Liver (tissue), 9 donors: Measurements from ENCODE around the genes OTOP3, CDR2L, SUMO2 and TMEM94.

DNA sequence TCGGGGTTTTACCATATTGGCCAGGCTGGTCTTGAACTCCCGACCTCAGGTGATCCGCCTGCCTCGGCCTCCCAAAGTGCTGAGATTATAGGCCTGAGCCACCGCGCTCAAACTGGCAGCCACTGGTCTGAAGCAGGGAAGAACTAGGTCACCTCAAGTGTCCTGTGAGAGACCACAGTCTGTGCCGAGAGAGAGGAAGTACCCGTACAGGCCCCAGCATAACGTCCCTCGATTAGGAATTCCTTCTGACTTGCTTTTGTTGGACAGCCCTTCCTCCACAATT lies 13.7 kb upstream of the CD300E start:
- PRO-cap, 5 experiments: no peak in any of the 5 experiments
- RAMPAGE, long total RNA, 2 experiments: no peak in any of the 2 experiments
- RRBS: no CpG with 5 or more reads among the region's 10 CpGs

- PRO-cap, 5 experiments: no peak in any of the 5 experiments
- RAMPAGE, long total RNA, 2 experiments: no peak in any of the 2 experiments
- RRBS: no CpG with 5 or more reads among the region's 26 CpGs
Observed at GRCh38 chr17:74744648-74745608, 3.5 kb upstream of the NHERF1 start.

DNA sequence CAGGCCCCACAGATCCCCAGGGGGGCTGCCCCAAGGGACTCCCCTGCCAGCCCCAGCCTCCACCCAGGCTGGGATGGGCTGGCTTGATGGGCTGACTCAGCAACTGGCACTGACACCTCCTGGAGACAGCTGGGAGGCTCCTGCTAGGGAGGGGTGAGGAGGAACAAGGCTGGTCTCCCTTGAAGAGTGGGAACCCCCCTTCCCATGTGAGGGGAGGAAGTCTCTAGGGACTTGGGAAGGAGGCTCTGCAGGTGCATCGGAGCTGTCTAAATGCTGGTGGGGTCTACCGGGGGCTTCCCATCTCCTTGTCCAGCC lies 10.4 kb downstream of the NHERF1 start:
- PRO-cap, 5 experiments: no peak in any of the 5 experiments
- RAMPAGE, long total RNA, 2 experiments: no peak in any of the 2 experiments
- RRBS: no CpG with 5 or more reads among the region's 2 CpGs

DNA sequence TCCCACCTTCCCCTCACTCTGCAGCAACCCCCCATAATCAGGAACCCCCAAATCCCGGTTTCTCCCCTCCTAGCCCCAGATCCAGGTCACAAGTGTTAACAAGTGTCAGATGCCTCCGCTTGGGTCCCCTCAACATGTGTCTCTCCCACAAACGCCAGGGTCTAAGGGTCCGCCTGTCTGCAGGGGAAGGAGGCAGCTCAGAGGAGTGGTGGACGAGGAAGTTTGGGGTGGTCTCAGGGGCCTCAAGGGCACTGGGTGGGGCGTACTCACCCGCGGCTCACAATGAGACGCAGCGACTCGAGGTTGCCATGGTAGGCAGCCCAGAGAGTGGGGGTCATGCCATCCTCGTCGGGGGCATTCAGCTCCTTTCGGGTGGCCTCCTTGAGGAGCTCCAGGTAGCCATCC lies 413 bp downstream of the USH1G start:
- PRO-cap, 5 experiments: no peak in any of the 5 experiments
- RAMPAGE, long total RNA, 2 experiments: no peak in any of the 2 experiments
- RRBS: no CpG with 5 or more reads among the region's 14 CpGs

DNA sequence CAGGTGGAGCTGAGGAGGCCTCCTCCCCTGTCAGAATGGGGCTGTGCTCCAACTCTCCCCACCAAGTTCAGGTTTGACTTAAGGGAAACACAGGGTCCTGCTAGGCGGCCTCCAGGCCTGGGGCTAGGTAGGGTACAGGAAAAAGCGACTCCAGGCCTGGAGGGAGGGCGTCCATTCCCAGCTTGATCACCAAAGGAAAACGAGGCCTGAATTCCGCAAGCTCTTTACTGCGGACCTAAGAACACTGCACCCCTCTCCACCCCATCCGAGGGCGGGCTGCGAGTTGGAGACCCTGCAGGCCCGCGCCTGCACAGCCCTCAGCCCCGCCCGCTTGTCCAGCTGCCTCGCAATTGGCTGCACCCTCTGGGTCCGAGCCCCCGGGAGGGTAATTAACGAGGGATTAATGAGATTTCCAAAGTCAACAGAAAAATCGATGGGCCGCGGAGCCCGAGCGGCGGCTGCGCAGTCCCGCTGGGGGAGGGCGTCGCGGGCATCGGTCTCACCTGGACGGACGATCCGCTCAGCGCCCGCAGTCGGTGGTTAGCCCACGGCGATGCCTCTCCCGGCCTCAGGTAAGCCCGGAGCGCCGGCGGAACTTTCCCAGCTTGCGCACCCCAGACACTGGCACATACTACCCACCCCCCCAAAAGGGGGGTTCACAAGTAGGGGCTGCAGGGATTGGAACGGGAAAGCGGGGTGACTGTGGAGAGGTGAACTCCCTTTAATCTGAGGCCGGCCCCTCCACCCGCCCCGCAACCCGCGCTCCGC lies at the start of gene OTOP3:
OTOP3 (plus strand) TSS at position 530 of the 768 bp plus-strand sequence.
- PRO-cap, 5 experiments: no peak in any of the 5 experiments
- RAMPAGE, long total RNA, 2 experiments: no peak in any of the 2 experiments
- RRBS: 7% methylated on average over 6 of the region's 51 CpGs

DNA sequence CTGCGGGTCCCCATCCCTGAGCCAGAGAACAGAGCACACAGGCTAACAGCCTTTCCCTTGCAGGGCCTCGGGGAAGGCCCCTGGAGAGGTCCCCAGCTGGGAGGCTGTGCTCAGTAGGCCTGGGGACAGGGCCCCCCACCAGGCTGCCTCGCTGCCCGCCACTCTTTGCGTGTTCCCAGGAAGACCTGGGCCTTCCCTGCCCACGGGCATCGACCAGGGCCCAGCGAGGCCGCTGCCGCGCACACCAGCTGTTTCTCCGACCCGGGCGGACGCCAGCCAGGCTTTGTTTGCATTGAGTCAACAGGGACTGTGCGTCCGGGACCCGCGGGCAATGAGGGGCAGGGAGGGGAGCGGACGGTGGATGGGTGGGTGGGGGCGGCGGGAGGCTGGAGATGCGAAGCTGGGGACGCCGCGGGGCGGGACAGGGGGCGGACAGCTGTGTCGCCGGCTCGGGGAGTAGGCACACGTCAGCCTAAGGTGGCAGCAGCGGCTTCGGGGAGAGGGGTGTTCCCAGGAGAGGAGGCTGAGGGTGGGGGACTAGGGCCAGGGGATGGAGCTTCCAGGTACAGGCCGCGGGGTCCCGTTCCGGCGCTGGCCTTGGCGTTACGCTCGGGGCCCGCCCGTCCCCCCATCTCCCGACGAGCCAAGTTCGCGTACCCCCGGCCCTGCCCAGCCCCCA lies 550 bp downstream of the HID1 start:
- PRO-cap, 5 experiments: no peak in any of the 5 experiments
- RAMPAGE, long total RNA, 2 experiments: no peak in any of the 2 experiments
- RRBS: 5% methylated on average over 16 of the region's 50 CpGs

- PRO-cap, 5 experiments: peak in 5 of 5 experiments; most common plus-strand start chr17:74987632 (in 5); most common minus-strand start chr17:74987479 (in 1)
- RAMPAGE, long total RNA, 2 experiments: no peak in any of the 2 experiments
- RRBS: 2% methylated on average over 9 of the region's 41 CpGs
Observed at GRCh38 chr17:74987189-74987745, at the start of gene CDR2L. Gene CDR2L, plus strand, starts transcription at chr17:74987632.

- PRO-cap, 5 experiments: peak in 5 of 5 experiments; most common plus-strand start chr17:75025321 (in 5)
- RAMPAGE, long total RNA, 2 experiments: no peak in any of the 2 experiments
- RRBS: no CpG with 5 or more reads among the region's 11 CpGs
Observed at GRCh38 chr17:75025025-75025619, 12.7 kb downstream of the MRPL58 start.

DNA sequence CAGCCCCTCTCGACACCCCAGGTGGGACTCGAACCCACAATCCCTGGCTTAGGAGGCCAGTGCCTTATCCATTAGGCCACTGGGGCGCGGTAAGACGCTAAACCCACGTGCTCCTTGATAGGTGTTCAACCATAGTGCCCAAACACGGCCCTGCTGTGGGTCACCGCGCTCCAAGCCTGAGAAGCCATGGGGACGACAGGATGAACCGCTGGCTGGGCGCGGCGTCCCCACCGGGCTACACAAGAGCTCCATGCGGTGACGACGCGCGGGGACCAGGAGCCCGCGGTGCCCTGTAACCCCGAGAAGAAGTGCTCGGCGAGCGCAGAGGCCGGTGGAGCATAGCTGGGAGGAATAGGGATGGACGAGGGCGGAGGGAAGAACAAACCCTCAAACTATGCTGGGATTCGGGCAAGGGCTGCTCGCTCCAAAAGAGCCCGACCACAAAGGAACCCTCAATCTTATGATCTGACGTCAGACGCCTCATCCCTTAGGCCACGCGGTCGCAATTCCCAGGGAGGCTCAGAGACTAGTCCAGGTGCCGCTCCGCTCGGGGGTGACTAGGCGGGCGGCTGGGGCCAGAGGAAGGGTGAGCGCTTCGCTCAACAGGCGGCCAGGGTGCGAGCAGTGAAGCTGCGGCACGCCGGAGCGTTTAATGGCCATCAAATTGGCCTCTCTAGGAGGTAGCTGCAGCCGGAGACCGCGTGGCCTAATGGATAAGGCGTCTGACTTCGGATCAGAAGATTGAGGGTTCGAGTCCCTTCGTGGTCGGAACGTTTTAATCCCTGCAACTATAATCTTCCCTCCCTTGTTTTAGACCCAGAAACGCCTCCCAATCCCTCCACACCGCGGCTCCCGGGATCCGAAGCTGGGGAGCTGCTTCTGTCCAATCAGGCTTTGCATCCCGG lies 12.1 kb downstream of the ATP5PD start:
- PRO-cap, 5 experiments: peak in 4 of 5 experiments; most common plus-strand start position 689 of the sequence (in 2); most common minus-strand start position 47 of the sequence (in 3)
- RAMPAGE, long total RNA, 2 experiments: no peak in any of the 2 experiments
- RRBS: 3% methylated on average over 11 of the region's 65 CpGs

DNA sequence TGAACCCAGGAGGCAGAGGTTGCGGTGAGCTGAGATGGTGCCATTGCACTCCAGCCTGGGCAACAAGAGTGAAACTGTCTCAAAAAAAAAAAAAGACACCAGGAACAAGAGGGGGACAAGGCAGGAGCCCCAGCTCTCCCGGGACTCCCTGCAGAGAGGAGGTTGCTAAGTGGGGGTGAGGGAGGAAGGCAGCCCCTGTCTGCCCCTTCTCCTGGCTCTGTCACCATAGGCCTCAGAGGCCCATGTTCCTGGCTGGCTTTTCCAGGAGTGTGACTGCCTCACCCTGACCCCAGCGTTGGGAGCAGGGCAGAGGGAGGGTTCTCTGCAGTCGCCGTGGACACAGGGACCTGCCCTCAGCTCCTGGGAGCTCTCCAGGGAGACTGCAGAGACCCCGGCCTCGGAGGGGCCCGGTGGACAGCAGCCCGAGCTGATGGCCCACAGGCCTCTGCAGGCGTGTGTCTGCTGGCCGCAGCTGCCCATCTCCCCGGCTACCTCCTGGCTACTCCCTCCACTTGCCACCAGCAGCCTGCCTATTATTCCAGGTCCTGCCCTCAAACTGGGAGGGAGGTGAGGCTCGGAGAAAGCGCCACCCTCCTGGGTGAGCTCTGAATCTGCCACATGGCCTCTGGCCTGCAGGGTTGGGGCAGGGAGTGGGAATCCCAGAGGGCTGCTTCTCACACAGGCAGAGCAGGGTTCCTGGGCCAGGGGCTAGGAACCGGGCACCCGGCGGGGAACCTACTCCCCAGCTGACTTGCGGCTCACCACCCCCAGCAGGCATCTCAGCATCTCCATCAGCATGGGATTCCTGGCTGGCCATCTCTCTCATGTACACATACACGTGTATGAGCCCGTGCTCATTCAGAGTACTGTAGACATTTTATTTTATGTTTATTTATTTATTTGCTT lies 7.1 kb downstream of the SLC16A5 start:
- PRO-cap, 5 experiments: no peak in any of the 5 experiments
- RAMPAGE, long total RNA, 2 experiments: no peak in any of the 2 experiments
- RRBS: 73% methylated on average over 5 of the region's 20 CpGs

DNA sequence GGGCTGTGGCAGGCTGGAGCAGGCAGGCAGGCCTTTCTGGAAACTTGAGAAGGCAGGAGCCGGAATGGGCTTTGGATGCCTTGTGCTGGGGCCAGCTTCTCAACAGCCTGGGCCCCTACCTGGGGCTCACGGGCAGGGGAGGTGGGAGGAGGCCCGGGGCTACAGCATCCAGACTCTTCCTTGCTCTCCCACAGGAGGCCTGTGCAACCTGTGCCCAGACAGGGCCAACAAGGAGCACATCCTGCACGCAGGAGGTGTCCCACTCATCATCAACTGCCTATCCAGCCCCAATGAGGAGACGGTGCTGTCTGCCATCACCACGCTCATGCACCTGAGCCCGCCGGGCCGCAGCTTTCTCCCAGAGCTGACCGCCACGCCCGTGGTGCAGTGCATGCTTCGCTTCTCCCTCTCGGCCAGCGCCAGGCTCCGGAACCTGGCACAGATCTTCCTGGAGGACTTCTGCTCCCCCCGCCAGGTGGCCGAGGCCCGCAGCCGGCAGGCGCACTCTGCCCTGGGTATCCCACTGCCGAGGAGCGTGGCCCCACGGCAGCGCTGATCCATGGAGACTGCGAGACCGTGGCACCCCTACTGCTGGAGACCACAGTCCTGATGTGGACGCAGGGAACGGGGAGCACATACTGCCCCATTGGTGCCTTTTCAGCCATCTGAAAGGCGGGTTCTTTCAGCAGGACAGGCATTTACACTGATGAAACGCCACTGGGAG lies 2.9 kb downstream of the NT5C start:
- PRO-cap, 5 experiments: no peak in any of the 5 experiments
- RAMPAGE, long total RNA, 2 experiments: no peak in any of the 2 experiments
- RRBS: 97% methylated on average over 15 of the region's 31 CpGs

- PRO-cap, 5 experiments: no peak in any of the 5 experiments
- RAMPAGE, long total RNA, 2 experiments: no peak in any of the 2 experiments
- RRBS: no CpG with 5 or more reads among the region's 8 CpGs
Observed at GRCh38 chr17:75135769-75136403, 4.3 kb upstream of the NT5C start.

DNA sequence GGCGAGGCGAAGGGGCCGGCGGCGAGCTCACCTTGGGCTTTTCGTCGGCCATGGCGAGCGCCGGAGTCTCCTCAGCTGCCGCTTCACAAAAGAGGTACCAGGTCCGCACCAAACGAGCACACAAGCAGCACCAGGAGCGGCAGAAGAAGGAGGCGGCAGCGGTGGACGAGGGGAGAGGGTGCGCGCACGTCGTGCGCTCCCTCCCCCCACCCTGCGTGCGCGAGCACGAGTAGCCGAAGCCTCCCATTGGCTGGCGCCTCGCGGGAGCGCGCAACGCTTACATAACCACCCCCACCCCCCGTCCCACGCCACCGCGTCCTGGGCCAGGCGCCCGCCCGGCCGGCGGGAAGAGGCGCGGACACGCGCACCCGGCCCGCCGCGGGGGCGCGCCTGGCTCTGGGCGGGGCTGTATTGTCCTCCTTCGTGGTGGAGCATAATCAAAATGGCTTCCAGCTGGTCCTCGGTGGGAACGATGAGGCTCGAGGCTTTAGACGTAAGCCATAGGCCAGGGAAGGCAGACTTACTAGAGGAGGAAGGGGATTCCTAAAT lies at the start of gene SUMO2:
SUMO2 (minus strand) TSS at position 177 of the 549 bp plus-strand sequence.
- PRO-cap, 5 experiments: peak in 5 of 5 experiments; most common plus-strand start position 308 of the sequence (in 5); most common minus-strand start position 177 of the sequence (in 3)
- RAMPAGE, long total RNA, 2 experiments: start-site peak on the minus strand in 2 of 2 experiments, centred at positions 153 to 161 of the sequence, 4,089 to 5,780 reads per replicate
- RRBS: 1% methylated on average over 10 of the region's 58 CpGs

DNA sequence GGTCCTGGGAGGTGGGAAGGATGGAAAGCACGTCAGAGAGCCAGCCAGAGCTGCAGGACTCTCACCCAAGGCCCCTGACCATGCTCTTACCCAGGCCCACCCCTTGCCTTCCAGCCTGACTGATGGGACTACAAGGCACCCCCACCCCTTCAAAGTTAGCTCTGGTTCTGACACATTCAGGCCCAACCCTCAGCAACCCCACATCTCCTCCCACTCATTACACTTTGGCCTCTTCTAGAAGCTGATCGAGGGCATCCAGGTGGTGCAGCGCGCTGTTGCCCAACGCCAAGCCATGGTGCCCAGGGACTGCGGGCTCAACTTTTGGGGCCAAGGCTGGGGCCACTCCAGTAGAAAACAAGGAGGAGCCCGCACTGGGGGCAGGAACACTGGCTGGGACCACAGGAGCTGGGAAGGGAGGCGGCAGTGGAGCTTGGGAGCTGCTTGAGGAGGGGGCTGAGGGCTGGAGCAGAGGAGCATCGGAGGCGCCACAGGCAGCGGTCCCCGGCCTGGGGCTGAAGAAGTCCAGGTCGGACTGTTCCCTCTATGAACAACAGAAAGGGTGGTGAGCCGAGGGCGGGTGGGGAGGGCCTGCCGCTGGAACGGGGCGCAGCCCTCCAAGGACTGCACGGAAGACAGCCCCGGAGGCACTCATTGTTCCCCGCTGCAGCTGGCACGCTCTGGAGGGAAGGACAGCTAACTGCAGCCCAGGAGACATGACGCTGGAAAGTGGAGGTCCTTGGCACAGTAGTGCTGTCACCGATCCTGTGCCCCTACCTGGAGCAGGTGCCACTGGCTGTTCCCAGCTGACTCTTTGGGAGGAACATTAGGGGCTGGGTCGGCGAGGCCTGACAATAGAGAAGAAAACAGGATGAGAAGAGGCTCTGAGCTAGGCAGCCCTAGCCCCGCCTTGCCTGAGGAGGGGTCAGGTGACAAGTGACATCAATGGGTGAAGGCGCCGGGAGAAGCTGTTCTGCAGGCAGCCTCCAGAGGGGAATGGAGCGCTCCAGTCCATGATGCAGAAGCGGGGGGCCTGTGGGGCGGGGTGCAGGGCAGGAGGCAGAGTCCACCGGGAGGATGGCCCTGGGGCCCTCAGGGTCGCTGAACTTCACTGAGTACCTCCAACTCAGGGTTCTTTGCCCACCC lies 21.5 kb downstream of the GGA3 start:
- PRO-cap, 5 experiments: no peak in any of the 5 experiments
- RAMPAGE, long total RNA, 2 experiments: no peak in any of the 2 experiments
- RRBS: no CpG with 5 or more reads among the region's 34 CpGs

- PRO-cap, 5 experiments: peak in 5 of 5 experiments; most common plus-strand start chr17:75456650 (in 2); most common minus-strand start chr17:75456467 (in 5)
- RAMPAGE, long total RNA, 2 experiments: start-site peak on the plus strand in 1 of 2 experiments, at chr17:75456616-75456660 at its widest, 46 reads per replicate
- RRBS: 4% methylated on average over 9 of the region's 28 CpGs
Observed at GRCh38 chr17:75456314-75456767, at the start of gene TMEM94. Gene TMEM94, plus strand, starts transcription at chr17:75456635.

GRCh38 chr17:75459313-75460351 lies 3.2 kb downstream of the TMEM94 start:
- PRO-cap, 5 experiments: peak in 2 of 5 experiments; most common plus-strand start chr17:75460106 (in 1); most common minus-strand start chr17:75459988 (in 1)
- RAMPAGE, long total RNA, 2 experiments: no peak in any of the 2 experiments
- RRBS: no CpG with 5 or more reads among the region's 10 CpGs

- PRO-cap, 5 experiments: no peak in any of the 5 experiments
- RAMPAGE, long total RNA, 2 experiments: no peak in any of the 2 experiments
- RRBS: no CpG with 5 or more reads among the region's 4 CpGs
Observed at GRCh38 chr17:75487160-75487502, 28.2 kb downstream of the CASKIN2 start.

DNA sequence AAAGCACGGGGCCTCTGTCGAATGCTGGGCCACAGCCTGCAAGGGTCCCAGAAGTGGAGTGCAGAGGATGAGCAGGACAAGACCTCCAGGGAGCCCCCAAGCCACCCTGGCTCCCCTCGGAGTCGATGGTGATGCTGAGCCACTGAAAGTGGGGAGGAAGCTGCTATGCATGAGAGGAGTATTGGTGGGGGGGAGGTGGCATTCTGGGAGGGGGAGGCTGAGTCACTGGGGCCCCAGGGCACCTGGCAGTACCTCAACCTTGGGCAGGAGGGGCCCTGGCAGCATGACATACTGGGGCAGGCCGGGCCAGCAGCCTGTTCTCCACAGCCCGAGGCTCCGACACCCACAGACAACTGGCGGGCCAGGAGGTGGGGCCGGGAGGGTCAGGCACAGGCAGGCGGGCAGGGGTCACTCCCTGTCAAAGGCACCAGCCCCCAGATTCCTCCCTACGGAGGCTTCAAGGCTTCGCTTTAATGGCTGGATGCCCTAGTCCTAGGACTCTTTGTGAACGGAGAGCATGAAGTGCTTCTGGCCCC lies 1.1 kb downstream of the CASKIN2 start:
- PRO-cap, 5 experiments: peak in 3 of 5 experiments; most common plus-strand start position 317 of the sequence (in 3); most common minus-strand start position 150 of the sequence (in 1)
- RAMPAGE, long total RNA, 2 experiments: no peak in any of the 2 experiments
- RRBS: 5% methylated on average over 4 of the region's 13 CpGs

DNA sequence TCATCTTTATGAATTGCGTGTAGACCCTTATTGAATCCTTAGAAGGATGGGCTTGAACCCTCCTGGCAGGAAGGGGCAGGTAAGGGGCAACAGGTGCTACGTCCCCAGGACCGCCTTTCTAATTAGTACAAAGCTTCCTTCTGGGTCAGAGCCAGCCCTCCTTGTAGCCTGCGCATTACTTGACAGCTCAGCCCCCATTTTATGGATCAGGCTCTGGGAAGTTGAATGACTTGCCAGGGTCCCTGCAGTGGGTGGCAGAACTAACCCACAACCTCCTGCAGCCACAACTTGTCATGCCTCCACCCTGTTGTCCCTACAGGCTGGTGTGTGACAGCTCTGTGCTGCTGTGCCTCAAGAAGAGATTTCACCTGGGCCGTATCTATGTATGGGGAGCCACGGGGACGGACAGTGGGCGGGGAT lies 2.7 kb downstream of the MYO15B start:
- PRO-cap, 5 experiments: no peak in any of the 5 experiments
- RAMPAGE, long total RNA, 2 experiments: no peak in any of the 2 experiments
- RRBS: no CpG with 5 or more reads among the region's 8 CpGs

- PRO-cap, 5 experiments: no peak in any of the 5 experiments
- RAMPAGE, long total RNA, 2 experiments: no peak in any of the 2 experiments
- RRBS: no CpG with 5 or more reads among the region's 28 CpGs
Observed at GRCh38 chr17:75609969-75611037, 22.7 kb downstream of the MYO15B start.